H9 (cell line): Measurements from ENCODE around the gene FGFBP1.

DNA sequence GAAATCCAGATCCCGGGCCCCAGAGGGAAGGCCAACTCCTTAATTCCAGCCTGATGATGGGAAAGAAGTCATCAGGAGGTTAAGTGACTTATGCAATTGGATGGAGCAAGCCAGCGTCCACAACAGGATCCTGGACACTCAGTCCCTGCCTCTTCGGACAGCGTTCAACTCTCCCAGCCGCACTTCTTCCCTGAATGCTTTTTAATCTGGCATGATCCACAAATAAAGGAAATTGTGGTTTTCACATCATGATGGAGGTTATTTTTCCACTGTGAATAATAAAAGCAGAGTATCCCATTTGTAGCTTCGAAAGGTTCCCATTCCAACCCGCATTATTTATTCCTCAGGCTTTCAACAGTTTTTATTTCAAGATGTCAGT, 310.1 kb downstream of the RAB28 start:
- PRO-cap = no peak

- PRO-cap = no peak
Measured at GRCh38 chr4:13244384-13244817, 239.7 kb downstream of the RAB28 start.

DNA sequence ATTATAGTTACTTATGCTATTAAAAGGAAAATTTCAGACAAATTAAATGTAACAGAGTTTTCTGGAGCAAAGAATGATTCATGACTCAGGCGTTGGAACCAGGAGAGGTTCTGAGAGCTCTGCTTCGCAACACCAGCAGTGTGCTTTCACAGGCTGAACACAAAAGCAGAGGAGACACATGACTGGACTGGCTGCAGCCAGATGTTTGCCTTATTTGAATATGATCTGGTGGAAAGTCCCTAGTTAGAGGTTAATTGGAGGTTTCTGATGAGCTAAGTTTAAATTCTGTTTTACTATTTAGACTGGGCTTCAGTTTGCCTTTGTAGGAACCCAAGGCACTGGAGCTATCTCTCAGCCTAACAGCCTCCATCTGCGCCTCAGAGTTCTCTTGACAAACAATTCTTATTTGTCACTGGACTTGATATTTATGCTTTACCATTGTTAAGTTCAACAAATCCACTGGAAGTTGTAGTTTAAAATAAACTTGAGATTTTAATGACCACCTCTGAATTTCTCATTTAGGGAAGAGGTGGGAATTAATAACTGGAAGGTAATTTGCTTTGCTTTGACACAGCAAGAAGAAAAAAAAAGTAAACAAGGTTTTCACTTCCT, 16.1 kb downstream of the BOD1L1 start:
- PRO-cap = no peak

DNA sequence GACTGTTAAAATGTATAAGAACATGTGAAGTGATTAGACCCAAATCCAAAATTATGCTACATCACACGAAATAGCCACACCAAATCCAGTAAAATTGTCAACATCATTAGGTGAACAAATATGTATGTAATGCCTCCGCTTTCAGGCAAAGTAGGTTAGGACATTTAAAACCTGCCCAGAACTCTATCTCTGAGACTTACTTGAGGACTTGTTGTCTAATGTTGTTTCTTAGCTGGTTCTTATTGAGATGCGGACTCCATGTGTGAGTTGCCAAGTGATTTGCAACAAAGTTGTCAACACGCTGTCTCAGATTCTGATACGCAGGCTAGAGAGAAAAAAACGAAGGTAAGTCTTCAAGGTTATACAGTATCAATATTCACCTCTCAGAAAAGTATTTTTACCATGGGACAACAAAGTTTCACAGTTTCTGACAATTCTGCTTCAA, 7.8 kb downstream of the BOD1L1 start:
- PRO-cap = no peak

DNA sequence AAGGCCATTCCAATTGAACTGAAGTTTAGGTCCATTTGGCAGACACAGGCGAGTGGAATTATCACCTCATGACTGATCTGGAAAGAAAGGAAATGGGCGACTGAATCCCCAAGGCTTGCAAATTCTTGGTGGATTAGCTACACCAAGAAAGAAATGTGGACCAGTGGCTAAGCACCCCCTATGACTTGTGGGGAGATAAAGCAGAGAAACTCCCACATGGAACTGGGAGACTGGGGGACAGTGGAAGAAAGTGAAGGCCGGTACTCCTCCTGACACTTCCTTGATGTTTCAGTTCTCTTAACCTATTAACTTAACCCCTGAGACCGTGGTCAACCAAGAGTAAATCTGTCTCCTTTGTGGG, 402.9 kb upstream of the BOD1L1 start:
- PRO-cap = no peak

GRCh38 chr4:14177988-14178400, 550.5 kb upstream of the BOD1L1 start:
- PRO-cap = no peak

DNA sequence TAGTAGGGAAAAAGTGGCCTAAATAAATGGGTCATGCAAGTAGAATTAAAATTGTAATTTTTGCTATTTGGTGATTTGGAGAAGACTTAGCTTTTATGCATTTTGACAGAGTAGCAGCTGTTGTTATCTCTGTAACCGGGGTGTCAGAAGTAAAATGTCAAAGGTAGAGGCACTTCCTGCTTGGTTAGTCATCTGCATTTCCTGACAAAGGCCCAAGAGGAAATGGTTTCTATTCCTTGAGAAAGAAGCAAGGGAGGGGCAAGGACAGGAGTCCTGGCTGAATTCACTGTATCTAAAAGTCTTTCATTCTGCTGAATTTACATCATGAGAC, 550.8 kb upstream of the BOD1L1 start:
- PRO-cap = no peak

- PRO-cap = no peak
Measured at GRCh38 chr4:14856130-14856882, 146.0 kb upstream of the CPEB2 start.

DNA sequence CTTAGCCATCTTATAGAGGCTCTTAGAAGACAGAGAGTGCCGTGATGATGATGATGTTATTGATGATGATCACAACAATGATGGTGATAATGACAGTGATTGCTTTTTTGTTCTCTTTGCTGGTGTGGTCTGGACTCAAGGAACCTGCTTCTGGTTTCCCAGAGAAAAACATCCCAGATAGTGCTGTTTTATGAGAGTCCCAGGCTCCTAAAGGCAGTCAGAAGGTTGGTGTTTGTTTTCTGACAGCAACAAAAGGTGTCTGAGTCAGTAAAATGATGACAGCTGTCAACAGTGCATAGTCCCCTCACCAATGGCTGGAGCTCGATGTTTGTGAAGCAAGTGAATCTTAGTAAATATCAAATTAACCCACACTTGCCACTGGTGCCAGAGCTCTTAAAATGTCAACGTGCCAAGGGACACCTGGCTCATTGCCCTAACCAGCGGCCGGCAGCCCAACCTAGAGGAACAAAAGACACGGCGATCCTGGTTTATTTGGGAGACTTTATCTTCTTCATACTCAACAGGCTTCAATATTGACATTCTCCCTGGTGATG, 143.3 kb downstream of the CPEB2 start:
- PRO-cap = no peak

DNA sequence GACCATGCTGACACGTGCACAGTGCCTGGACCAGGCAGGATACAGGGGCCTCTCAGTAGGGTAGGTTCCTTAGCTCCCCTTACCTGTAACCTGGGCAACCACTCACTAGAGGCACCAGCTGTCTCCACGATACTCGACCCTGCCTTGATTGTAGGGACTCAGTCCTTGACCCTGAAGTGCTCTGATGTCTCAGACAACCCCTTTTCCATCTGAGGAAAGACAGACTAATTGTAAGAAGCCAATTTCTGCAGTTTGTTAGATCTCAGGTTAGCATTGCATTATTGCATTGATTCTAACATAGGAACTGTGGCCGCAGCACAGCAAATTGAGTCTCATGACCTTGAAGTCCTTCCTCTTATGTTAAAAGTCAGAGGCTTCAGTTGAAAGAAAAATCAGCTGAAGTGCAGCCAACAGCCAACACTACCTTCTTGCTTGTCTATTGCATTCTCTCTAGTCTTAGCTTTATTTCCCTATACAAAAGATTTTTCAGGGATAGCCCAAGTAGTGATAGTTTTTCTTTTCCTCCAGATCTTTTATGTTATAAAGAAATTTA, 11.3 kb upstream of the C1QTNF7 start:
- PRO-cap = no peak

GRCh38 chr4:15478559-15479133, 9.0 kb downstream of the CC2D2A start:
- PRO-cap = no peak

- PRO-cap = no peak
Measured at GRCh38 chr4:15551969-15553178, 82.7 kb downstream of the CC2D2A start.

GRCh38 chr4:15594150-15594712, 60.9 kb downstream of the FBXL5 start:
- PRO-cap = no peak

DNA sequence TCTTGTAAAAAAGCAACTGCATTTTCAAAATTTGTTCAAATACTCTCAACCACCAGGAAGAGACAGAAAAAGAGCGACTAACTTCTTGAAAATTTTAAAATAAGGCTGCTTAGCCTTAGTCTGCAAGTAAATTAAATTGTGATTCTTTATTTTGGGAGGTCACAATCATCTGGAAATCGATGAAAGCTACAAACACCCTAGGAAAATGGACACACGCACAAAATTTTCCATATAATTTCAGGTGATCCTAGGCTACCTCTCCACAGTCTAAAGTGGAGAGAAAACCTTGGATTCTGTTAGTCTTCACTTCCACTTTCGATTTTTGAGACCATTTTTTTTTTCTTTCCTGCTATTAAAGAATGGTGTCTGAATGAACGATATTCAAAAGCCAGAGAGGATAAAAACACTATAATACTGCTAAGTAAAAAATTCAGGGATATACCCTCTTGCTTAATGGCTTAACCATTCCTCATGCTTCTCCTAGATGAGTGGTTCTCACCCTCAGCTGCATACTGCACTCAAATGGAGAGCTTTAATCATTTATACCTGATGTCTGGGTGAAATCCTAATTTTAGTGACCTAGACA, 1.8 kb downstream of the FBXL5 start:
- PRO-cap = no peak

DNA sequence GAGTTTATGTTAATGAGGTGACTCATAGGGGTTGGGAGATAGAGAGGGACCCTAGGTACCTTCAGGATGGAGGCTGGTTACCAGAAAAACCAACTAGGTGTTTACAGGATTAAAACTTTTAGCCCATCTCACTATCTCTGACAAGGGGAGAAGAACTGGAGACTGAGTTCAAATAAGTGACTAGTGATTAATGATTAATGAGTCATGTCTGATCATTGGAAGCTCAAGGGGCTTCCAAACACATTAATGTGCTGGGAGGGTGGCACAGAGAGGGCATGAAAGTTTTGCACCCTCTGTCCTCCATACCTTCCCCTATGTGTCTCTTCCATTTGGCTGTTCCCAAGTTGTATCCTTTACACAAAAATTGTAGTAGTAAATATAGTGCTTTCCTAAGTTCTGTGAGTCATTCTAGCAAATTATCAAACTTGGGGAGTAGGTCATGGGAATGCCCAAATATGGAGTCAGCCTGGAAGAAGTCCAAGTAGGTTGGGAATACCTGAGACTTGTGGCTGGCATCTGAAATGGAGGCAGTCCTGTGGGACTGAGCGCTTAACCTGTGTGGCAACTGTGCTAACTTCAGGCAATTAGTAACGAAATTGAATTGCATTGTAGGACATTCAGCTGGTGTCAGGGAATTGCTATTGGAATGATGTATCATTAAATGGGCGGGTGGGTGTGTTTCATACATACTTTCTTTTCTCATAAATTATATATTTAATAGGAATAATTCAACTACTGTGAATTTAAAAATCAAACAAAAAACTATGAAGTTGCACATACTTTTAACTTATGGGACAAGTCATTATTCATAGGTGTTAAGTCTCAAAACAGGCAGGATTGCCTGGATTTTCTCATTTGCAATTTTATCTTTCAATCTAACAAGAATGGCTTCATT, 4.0 kb upstream of the FAM200B start:
- PRO-cap = no peak

- PRO-cap = no peak
Measured at GRCh38 chr4:15699788-15700442, 3.0 kb upstream of the BST1 start.

DNA sequence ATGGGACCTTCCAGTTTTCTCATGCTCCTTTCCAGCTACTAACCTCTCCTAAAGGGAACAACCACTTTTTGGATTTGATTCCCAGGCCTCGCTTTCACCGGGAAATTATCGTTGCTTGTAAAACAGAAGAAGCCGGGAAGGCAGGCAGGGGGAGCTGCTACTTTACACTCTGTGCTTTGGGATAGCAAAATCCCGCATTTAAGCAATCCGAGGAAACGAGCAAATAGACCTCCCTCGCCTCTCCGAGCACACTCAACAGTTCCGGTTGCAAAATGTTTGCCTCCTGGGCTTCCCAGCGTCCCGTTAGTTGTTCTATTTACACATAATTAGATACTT, 1.2 kb downstream of the CD38 start:
- PRO-cap = no peak

DNA sequence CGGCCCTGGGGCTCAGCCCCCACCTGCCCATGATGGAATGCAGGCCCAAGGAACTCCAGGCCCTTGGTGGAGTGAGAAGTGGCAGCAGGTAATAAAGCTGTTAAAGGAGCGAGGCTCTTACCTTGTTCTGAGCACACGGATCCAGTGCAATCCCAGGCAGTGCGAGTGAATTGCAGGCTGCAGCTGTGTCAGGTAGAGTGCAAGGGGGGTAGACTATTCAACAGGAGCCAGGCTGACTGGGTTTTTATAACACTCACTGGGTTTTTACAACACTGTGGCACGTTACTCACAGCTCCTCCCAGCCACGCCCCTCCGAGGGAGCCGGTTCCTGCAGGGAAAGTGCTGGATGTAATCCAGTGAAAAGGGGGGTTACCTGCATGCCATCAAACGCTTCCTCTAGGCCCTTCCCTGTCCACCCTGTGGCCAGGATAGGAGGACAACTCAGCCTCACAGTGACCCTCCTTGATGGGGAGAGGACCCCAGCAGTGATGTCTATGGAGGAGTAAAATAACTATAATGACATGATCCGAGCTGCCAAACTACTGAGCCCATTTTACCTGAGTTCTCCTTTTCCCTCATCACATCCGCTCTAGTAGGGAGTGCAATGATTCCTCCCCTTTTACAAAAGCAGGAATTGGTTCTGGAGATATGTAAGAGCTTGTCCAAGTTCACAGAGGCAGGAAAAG, at the start of gene FGFBP1:
Gene FGFBP1, minus strand, starts transcription at position 611 of the 686 bp plus-strand sequence.
- PRO-cap = no peak

DNA sequence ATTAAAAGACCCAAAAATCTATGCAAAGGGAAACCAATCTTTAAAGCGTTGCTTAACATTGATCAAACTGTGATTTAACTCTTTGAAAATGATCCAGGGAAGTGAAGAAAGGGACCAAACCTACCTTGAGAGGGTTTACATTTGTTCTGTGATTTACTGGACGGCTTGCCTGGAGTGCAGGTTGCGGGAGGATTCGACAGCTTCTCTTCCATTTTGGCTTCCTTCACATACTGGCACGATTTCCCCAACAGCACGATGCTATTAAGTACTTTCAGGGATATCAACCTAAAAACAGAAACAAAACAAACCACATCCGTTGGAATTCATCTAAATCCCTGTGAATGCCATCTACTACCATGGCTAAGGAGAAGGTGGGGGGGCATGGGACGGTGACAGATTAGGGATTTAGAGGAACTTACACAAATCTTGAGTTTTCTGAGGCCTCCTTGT, 59.7 kb downstream of the TAPT1 start:
- PRO-cap = no peak

DNA sequence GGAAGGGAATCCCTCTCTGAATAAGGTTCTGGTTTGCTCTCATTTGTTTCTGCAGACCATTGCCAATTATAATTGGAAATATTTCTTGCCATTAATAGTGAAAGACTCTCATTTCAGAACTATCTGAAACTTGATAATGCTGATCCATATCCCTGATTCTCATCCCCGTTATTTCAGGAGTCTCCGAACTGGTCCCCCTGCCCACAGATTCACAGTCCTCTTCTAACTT, 2.1 kb upstream of the LDB2 start:
- PRO-cap = unidirectional peak, minus-strand start at position 175 of the sequence